Ascending aorta (tissue), 1 donor: ENCODE measurements around a stretch of chr11.

GRCh38 chr11:129313470-129314024 lies 62.1 kb upstream of the BARX2 start:
- PRO-cap, result no peak

- PRO-cap, result no peak
Measured at GRCh38 chr11:129379765-129380585, 4.3 kb downstream of the BARX2 start.

GRCh38 chr11:129427270-129427941 lies 51.8 kb downstream of the BARX2 start:
- PRO-cap, result no peak

DNA sequence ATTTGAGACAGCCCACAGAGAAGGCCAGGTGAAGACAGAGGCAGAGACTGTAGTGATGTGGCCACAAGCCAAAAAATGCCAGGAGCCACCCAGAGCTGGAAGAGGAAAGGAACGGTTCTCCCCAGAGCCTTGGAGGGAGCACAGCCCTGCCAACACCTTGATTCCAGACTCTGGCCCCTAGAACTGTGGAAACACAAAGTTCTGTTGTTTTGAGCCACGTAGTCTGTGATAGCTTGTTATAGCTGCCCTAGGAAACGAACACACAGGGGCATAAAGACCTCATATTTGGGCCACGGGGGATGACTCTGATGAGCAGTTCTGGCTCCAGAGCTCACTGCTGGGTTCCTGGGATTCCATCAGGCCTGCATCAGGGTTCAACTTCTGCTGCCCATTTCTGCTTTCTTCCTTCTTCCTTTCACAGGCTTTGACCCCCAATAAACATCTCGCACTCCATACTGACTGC lies 167.5 kb downstream of the BARX2 start:
- PRO-cap, result no peak

DNA sequence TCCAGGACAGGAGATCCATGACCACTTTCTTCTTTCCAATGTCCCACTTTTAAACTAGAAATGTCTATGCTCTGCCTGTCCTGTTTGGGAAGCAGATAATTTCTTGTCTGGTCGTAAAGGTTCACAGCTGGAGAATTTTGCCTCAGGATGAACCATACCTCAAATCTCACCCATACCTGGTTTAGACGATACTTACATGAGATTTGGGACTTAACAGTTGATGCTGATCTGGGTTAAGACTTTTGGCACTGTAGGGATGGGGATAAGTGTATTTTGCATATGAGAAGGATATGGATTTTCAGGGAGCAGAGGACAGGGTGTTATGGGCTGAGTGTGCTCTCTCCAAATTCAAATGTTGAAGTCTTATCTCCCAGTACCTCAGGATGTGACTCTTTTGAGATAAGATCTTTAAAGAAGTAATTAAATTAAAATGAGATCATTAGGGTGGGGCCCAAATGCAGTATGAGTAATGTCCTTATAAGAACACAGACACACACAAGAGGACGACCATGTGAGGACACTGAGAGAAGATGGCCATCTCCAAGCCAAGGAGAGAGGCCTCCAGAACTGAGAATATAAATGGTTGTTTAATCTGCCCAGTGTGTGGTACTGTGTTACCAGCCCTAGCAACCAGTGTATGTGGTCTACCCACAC lies 20.6 kb downstream of the TMEM45B start:
- PRO-cap, result no peak

GRCh38 chr11:130022169-130022708 lies 19.6 kb upstream of the PRDM10 start:
- PRO-cap, result no peak

DNA sequence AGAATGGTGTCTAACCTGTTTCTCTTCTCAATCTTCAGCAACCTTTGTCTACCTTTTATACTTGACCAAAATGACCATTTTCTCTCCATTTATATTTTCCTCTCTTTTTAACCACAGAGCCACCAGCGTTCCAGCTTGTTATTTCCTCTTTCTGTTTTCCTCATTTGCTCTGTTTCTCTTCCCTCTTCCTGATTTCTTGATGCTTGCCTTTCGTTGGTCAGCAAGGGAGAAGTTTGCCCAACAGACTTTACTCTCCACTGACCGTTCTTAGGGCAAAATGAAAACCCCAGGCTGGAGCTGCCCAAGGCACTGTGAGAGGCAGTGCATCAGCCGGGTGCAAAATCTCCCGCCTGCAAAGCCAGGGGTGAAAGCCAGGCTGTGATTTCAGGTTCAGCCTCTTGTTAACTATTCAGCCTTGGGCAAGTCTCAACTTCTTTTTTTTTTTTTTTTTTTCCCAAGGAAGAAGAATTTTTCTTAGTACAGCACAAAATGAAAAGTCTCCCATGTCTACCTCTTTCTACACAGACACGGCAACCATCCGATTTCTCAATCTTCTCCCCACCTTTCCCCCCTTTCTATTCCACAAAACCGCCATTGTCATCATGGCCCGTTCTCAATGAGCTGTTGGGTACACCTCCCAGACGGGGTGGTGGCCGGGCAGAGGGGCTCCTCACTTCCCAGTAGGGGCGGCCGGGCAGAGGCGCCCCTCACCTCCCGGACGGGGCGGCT lies 26.0 kb upstream of the APLP2 start:
- PRO-cap, result no peak

- PRO-cap, result no peak
Measured at GRCh38 chr11:130071351-130071733, 1.6 kb downstream of the APLP2 start.

DNA sequence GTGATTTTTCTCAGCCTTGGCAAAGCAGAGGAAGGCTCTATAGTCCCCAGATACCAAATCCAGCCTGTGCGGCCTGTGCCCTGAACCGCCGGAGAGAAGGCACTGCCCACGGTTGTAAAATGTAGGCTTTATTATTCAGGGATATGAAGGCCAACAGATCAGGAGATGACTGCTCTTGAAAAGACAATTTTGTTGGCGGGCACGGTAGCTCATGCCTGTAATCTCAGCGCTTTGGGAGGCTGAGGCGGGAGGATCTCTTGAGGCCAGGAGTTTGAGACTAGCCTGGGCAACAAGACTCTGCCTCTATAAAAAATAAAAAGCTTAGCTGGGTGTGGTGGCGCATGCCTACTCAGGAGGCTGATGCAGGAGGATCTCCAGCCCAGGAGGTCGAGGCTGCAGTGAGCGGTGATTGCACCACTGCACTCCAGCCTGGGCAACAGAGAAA lies 31.3 kb downstream of the ST14 start:
- PRO-cap, result no peak

DNA sequence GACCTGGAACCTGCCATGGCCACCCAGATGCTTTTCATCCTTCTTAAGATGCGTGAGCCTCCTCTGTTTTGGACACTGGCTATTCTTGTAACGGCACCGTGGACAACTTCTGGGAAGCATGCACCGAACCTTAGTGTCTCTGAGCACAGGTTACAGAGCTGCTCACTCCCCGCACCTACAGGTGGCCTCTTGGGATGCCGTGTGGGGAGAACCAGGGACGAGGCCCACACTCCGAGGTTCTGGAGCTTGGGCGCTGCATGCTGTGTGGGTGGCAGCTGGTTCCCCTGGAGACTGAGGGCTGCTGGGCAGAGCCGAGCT lies 60.6 kb downstream of the ST14 start:
- PRO-cap, result no peak

DNA sequence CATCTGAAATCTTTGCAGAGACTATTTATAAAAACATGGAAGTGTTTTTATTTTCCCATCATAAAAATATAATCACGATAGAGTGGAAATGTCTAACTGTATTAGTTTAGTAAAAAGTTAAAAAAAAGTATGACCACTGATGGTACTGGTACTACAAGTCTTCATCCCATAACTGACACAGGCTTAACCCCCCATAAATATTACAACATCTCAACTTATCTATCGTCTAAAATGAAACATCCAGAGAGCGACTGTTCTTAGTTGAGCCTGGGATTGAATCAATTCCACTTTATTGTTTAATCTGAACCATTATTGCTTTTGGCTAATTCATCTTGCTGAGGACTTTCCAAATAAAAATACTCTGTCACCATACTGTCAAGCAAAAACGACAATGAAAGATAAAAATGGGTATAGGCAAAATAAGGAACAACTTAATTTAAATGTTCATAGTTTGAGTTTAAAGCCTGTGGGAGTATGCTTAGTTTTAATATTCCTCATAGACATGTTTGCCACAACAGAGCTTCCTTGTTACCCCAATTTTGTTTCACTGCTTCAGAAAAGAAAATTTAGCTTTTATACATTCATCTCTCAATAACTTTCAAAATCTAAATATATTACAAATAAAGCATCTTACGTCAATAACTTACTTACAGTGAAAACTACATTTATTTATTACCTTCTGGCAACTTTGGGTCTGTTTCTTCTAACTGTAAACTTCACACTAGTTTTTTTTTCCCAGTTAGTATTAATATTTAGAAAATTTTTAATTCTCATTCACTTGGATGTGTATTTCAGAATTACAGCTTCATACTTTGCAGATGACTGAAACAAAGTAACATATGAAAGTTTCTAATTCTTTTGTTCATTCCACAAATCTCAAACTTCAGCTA lies 69.8 kb downstream of the ST14 start:
- PRO-cap, result no peak

GRCh38 chr11:130318009-130318527 lies 3.4 kb upstream of the ZBTB44 start:
- PRO-cap, result no peak

DNA sequence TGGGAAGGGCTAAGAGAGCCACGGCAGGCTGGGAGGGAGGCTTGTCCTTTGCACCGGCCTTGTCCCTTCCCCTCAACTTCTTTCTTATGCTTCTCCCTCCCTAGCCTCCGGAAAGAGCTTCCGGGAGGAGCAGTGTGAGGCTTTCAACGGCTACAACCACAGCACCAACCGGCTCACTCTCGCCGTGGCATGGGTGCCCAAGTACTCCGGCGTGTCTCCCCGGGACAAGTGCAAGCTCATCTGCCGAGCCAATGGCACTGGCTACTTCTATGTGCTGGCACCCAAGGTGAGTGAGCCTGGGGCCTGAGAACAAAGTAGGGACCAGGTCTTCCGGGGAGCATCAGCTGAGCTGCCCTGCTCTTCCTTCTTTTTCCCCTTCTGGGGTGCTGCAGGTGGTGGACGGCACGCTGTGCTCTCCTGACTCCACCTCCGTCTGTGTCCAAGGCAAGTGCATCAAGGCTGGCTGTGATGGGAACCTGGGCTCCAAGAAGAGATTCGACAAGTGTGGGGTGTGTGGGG lies 22.4 kb downstream of the ADAMTS15 start:
- PRO-cap, result unidirectional peak, plus-strand start at position 287 of the sequence

- PRO-cap, result no peak
Measured at GRCh38 chr11:130583628-130583924, 135.1 kb downstream of the ADAMTS15 start.

DNA sequence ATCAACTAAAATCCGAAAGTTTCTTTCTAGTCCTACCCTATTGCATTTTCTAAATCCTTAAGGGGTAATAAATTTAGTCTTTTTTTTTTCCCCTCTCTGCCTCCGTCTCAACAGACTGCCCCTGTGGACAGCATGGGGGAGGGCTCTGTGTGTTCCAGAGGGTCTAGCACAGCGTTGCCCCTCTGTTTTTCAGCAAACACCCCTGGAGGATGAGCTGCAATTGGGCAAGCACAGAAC lies 79.9 kb upstream of the NTM start:
- PRO-cap, result no peak

- PRO-cap, result no peak
Measured at GRCh38 chr11:131663238-131663808, 292.9 kb downstream of the NTM start.

DNA sequence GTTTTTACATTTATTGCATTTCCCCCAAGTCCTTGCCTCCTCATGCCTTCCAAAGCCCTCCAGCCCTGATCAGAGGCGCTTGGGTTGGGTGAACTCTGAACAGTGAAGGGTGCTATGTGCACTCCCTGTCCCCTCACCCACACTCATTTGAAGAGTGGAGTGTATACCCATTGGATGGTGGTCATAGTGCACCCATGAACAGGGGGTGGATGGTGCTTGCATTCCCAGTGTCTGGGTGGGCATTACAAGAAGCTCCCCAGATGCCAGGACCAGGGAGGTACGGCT lies 493.0 kb downstream of the OPCML start:
- PRO-cap, result no peak

DNA sequence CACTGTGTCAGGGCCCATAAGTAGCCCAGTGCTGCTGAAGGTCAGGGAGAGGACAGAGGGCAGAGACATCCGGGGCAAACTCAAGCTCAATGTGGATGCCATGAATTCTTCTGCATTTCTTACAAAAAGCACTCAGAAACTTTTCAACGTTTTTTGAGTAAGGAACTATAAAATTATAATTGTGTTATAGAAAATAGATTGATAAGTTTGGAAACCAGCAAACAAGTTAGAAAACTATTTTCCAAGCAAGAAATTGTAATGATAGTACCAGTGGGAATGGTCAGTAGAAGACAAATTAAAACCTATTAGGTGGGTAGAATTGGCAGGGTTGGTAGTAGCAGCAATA lies 285.8 kb downstream of the OPCML start:
- PRO-cap, result unidirectional peak, minus-strand start at position 144 of the sequence

DNA sequence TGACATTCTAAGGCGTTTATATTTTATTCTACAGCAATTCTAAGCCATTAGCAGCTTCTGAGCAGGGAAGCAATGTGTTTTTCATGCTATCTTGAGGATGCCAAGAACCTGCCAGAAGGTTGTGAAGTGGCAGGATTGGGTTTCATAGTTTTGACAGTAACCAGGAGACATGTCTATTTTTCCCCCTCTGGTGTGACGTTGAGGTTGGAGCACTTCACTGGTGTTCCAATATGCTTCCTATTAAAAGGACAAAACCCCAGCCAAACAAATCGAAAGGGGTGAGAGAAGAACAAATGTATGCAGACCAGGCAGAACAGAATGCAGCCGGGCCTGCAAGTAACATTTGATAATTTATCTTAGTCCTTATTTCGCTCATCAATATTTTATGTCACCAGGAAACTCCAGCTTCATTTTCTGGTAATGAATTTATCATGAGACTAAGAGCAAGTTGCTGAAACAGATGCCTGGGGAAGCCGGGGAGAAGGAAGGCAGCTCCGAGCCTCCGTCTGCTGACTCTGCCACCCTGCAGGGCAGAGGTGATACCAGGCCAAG lies 148.0 kb downstream of the SPATA19 start:
- PRO-cap, result no peak

GRCh38 chr11:133951330-133952517 lies 5.0 kb downstream of the IGSF9B start:
- PRO-cap, result bidirectional peak, plus-strand start at chr11:133952322, minus-strand start at chr11:133952164